Non-pigmented ciliary epithelial cell (primary cell): Measurements from ENCODE around the genes TMEM233 and P2RX4.

DNA sequence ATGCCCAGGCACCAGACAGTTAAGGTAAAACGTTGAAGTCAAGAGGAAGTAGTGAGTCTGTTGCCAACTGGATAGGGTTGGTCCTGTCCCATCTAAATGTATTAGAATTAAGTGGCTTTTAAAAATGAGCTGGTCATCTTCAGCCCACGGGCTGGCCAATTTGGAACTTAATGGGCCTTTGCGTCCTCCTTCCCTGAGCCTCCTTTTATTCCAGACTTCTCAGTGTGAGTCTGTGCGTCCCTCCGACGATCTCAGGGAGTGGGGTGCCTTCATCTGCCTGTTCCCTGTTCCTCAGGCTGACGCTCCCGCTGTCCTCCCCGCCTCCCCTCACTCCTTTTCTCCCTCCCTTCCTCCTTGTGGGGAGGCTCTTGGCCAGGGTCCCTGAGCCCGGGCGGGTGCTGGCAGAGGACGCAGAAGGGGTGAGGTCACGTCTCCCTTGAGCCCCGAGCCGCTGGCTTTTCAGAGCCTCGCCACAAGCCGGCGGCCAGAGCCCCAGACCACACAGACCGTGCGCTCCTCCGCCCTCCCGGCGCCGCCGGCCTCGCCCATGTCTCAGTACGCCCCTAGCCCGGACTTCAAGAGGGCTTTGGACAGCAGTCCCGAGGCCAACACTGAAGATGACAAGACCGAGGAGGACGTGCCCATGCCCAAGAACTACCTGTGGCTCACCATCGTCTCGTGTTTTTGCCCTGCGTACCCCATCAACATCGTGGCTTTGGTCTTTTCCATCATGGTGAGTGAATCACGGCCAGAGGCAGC lies at the start of gene TMEM233:
Gene TMEM233, plus strand, starts transcription at position 473 of the 759 bp plus-strand sequence.
- RRBS = 2% methylated on average over 12 of the region's 36 CpGs

GRCh38 chr12:119671001-119672015 lies 3.4 kb downstream of the PRKAB1 start:
- RRBS = no CpG with 5 or more reads among the region's 12 CpGs

GRCh38 chr12:119682427-119683212 lies 14.7 kb downstream of the PRKAB1 start:
- RRBS = no CpG with 5 or more reads among the region's 4 CpGs

DNA sequence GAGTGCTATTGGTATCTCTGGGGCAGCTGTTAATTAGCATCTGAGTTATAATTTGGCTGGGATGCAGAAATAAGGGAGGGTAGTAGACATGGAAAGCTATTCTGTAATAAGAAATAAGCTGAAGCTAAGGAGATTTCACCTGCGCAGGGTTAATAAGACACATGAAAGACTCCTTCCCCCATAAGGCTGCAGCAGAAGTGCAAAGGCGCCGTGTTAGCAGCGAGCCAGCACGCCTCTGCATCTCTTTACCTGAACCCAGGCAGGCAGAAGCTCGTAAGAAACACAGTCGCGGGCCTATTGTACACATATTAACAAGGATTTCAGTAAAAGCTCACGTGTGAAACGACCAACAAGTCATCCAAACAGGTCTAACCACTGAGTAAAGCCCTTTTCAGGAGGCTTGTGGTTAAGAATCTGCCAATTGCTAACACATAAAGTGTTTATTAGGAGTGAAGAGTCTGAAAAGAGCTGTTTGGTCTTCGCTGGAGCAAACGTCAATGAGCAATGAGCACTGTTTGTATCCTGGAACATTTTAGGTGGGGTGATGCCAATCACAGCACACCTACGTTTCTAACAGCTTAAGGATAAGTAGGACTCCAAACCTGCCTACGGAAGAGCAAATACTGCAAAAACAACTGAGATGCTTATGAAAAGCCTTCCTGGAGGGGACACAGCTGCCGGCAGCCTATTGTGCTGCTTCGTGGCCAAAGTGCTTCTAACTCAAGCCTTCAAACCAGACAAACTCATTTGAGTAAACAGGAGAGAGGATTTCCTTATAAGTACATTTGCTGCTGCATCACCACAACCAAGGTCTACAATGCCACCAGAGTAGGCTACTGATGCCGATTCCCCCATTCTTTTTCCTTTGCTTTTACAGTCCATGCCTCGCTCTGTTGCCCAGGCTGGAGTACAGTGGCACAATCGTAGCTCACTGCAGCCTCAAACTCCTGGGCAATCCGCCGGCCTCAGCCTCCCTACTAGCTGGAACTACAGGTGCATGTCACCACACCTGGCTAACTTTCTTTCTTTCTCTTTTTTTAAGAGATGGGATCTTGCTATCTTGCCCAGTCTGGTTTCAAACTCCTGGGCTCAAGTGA lies 43.2 kb downstream of the PRKAB1 start:
- RRBS = no CpG with 5 or more reads among the region's 21 CpGs

DNA sequence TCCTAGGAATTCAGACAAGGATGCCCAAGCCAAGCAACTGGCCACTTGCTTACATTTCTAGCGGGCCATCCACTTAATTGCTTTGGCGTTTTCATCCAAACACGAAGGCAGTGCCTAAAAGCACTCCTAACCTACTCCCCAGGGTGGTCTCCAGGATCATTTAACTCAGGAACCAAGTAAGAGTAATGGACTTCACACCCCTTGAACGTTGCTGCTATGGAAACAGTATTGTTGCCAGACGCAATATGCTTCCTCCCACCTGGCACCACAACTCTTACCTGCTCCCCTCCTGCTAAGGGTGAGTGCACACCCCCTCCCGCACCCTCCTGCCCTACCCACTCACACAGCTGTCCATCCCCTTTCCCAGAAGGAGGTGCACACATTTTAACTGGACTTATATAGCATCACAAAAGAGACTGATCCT lies 23.6 kb upstream of the RAB35 start:
- RRBS = no CpG with 5 or more reads among the region's 6 CpGs

GRCh38 chr12:120264064-120265075 lies 1.2 kb downstream of the PXN start:
- RRBS = no CpG with 5 or more reads among the region's 18 CpGs

DNA sequence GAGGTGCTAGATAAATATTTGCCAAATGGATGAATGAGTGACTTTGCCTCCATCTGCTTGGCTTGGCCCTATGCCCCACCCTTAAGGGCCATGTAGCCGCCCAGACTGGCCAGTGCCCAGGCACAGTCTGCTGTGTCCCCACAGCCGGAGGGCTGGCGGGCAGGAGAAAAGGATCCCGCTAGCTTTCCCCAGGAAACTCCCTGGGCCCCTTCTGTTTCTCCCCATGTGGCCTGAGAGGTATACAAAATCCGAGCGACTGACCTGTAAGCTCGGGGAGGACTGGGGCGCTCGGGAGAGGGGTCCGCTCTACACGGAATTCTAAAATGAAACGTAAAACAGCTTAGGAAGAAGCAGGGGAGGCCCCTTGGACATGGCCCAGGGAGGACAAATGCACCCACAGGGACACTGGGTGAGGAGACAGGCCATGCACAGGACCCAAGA lies 17.9 kb downstream of the MSI1 start:
- RRBS = no CpG with 5 or more reads among the region's 12 CpGs

DNA sequence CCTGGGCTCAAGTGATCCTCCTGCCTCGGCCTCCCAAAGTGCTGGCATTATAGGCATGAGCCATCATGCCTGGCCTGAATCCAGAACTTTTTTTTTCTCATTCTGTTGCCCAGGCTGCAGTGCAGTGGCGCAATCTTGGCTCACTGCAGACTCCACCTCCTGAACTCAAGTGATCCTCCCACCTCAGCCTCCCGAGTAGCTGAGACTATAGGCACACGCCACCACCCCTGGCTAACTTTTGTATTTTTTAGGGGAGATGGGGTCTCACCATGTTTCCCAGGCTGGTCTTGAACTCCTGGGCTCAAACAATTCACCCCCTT lies 6.3 kb downstream of the GATC start:
- RRBS = no CpG with 5 or more reads among the region's 4 CpGs

DNA sequence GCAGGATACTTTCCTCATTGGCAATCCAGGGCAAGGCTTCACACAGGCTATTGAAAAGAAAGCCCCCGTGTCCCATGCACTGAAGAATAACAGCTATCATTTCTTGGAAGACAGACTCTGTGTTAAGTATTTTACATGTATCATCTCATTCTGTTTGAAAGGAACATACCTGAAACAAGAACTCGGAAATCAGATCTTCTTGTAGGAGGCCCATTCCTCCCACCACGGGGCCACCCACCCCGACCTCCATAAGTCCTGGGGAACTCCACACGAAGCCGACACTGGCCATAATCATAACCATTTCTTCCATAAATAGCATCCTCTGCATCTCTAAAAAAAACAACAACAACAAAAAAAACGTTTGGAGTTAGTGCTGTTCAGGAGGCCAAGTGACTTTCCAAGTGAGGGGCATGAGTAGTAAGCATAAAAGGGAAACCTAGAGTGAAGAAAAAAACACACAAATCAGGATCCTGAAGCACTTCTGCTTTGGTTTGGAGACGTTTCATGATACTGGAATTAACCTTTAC lies 4.0 kb downstream of the SRSF9 start:
- RRBS = no CpG with 5 or more reads among the region's 8 CpGs

- RRBS = no CpG with 5 or more reads among the region's 4 CpGs
These were observed 20.4 kb downstream of the RNF10 start for GRCh38 chr12:120554235-120555187.

DNA sequence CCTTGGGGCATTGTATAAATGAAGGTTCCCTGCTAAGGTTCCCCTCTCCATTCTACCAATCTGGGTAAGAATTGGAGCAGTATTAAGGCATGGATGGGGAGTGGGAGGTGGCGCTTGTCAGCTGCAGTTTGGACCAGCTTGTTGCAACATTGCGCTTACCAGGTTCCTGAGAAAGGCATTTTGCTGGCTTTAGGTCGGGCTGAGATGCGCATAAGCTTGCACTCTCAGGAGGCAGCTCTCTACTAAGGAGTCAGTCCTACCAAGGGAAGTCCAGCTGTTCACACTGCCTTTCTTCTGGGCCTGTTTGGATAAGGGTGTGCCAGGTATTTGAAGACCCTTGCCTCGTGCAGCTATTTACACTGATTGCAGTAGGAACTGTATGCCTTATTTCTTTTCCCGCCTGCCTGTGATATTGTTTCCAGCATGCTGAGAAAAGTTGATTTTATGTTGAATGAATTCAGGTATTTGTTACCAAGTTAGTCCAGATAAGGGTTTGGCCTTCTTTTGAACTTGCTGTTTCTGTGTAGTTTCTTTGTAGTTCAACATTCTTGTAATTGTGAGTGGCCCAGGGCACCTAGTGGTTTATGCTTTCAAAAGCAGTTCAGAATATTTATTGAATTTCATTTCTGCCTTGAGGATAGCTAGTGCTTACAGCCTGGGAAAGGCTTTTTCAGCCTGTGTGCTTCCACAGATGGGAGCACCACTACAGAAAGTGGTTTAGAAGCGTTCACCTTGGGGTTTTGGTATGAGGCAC lies 2.6 kb downstream of the MLEC start:
- RRBS = no CpG with 5 or more reads among the region's 7 CpGs

GRCh38 chr12:120692218-120693203 lies 5.6 kb downstream of the MLEC start:
- RRBS = no CpG with 5 or more reads among the region's 16 CpGs

DNA sequence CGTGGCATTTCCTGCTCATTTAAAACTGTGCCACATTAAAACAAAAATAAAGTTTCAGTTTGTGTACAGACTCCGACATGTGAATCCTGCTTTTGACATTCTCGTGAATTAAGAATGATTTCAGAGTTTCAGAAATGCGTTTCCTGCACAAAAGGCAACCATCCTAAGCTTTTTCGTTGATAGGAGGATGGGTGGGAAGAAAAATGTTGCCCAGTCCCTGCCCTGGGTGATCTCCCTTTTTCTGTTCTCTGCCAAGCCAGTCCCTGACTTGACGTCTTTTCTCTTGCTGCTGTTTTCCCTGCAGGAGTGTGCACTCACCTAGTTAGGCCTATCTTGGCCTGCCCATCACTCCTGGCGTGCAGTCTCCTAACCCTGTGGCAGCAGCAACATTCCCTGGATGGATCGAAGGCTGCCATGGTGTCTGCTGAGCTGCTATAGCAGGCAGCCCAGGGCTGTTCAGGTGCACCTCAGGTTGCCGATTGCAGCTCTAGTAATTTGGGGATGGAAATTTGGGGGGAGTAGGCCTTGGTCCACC lies 1.1 kb downstream of the UNC119B start:
- RRBS = no CpG with 5 or more reads among the region's 9 CpGs

GRCh38 chr12:120720244-120721209 lies 5.1 kb upstream of the ACADS start:
- RRBS = no CpG with 5 or more reads among the region's 9 CpGs

DNA sequence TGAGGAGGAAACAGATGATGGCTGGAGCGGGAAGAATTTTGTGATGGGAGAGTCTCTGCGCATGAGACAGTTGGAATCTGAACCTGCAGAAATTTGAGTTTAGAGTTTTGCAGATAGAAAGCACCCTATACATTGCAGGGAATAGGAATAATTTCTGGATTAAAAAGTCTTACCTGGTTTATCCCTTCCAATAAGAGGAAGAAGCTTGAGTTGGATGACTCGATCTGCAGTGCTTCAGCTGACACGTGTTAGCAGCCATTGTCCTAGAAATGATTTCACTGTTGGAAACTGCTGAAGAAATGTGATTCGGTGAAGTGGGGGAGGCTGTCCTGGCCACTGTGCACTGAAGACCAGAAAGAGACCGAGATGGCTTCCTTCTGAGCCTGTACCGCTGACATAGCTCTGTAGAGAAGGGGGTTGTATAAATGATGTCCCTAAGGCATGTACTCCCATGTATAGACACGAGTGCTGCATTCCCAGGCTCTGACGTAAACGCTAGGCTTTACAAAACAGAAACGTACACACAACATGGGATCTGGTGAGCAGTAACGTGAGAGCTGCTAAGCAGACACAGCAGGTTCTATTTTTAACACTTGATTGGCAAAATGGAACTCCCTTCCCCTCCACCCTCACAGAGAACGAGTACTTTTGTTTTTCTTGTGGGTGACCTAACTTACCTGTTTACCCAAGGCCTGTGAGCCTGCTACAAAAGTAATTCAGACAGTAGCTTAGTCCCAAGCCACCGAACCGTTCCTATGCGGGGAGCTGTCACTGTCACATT lies 35.8 kb downstream of the ACADS start:
- RRBS = no CpG with 5 or more reads among the region's 16 CpGs

- RRBS = no CpG with 5 or more reads among the region's 13 CpGs
These were observed 41.6 kb downstream of the ACADS start for GRCh38 chr12:120766912-120767868.

- RRBS = 2% methylated on average over 44 of the region's 92 CpGs
These were observed 640 bp downstream of the SPPL3 start for GRCh38 chr12:120903233-120904203.

- RRBS = no CpG with 5 or more reads among the region's 14 CpGs
These were observed 13.2 kb upstream of the HNF1A start for GRCh38 chr12:120965085-120965653.

- RRBS = 3% methylated on average over 9 of the region's 94 CpGs
These were observed at the start of gene P2RX4 for GRCh38 chr12:121209805-121210683. Gene P2RX4, plus strand, starts transcription at chr12:121210129.

DNA sequence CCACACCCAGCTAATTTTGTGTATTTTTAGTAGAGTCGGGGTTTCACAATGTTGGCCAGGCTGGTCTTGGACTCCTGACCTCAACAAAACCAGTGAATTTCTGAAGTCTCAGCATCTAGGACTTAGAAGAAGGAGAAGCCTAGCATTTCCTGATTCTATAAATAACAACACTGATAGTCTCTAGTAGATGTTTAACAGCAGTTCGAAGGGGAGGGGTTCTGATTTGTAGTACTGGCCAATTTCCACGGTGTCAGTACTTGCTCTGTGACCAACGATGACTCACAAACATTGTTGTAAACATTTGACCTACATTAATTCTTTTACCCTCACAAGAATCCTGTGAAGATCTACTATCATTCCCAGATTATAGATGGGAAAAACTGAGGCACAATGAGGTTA lies 5.0 kb downstream of the P2RX4 start:
- RRBS = no CpG with 5 or more reads among the region's 4 CpGs